ENCODE measurements around the genes SHANK1 and KLK11.

- PRO-cap: no peak
Observed at GRCh38 chr19:50605937-50606300, 33.8 kb downstream of the SYT3 start.

GRCh38 chr19:50607695-50608612, 31.7 kb downstream of the SYT3 start:
- PRO-cap: no peak

DNA sequence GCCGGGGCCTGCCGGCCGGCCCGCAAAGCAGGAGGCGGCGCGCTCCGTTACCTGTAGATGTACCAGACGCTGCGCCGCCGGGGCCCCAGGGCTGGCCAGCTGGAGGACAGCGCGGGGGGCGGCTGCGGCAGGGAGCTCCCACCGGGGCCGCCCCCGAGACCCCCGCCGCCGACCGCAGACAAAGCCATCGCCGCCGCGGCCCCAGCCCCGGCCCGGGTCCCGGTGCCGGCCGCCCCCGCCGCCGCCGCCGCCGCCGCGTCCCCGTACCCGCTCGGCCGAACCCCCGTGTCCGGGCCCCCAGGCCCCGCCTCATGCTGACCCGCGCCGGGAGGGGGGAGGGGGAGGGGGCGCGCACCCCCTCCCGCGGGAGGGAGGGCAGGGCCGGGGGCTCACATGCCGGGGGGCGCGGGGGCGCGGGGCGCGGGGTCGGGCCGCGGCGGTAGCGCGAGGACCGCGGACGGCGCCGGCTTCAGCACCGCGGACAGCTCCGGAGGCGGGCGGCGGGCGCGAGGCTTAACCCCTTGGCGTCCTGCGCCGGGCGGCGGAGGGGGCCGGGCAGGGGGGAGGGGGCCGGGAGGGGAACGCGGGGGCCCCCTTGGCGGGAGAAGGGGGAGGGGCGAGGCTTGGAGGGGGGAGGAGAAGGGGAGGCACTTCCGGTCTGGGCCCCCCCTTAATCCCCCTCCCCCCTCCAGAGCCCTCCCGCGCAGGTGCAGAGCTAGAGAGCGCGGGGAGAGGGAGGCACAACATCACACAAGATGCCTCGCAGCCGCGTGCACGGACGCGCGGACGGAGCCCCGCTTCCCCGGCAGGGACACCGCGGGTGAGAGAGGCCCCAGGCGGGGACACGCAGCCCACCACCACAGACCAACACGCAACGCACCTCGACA, 24.5 kb downstream of the SHANK1 start:
- PRO-cap: no peak

GRCh38 chr19:50719547-50719929, at the start of gene SHANK1:
SHANK1 (minus strand) TSS chr19:50719802.
- PRO-cap: no peak

GRCh38 chr19:50791231-50791745, 1.1 kb downstream of the ACP4 start:
- PRO-cap: unidirectional peak, minus-strand start at chr19:50791394; unidirectional peak, minus-strand start at chr19:50791515

- PRO-cap: no peak
Observed at GRCh38 chr19:50819897-50820558, 3.6 kb downstream of the KLK1 start.

DNA sequence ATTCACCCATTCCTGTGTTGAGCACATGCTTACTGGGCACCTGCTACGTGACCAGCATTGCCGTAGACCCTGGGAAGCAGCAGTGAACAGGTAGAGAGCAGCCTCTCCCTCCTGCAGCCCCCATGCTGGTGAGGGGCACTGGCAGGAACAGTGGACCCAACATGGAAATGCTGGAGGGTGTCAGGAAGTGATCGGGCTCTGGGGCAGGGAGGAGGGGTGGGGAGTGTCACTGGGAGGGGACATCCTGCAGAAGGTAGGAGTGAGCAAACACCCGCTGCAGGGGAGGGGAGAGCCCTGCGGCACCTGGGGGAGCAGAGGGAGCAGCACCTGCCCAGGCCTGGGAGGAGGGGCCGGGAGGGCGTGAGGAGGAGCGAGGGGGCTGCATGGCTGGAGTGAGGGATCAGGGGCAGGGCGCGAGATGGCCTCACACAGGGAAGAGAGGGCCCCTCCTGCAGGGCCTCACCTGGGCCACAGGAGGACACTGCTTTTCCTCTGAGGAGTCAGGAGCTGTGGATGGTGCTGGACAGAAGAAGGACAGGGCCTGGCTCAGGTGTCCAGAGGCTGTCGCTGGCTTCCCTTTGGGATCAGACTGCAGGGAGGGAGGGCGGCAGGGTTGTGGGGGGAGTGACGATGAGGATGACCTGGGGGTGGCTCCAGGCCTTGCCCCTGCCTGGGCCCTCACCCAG, 4.1 kb downstream of the KLK2 start:
- PRO-cap: no peak

- PRO-cap: no peak
Observed at GRCh38 chr19:50911955-50912407, 786 bp upstream of the KLK4 start.

- PRO-cap: unidirectional peak, plus-strand start at chr19:50968619
Observed at GRCh38 chr19:50968047-50969056, 1.0 kb downstream of the KLK6 start.

DNA sequence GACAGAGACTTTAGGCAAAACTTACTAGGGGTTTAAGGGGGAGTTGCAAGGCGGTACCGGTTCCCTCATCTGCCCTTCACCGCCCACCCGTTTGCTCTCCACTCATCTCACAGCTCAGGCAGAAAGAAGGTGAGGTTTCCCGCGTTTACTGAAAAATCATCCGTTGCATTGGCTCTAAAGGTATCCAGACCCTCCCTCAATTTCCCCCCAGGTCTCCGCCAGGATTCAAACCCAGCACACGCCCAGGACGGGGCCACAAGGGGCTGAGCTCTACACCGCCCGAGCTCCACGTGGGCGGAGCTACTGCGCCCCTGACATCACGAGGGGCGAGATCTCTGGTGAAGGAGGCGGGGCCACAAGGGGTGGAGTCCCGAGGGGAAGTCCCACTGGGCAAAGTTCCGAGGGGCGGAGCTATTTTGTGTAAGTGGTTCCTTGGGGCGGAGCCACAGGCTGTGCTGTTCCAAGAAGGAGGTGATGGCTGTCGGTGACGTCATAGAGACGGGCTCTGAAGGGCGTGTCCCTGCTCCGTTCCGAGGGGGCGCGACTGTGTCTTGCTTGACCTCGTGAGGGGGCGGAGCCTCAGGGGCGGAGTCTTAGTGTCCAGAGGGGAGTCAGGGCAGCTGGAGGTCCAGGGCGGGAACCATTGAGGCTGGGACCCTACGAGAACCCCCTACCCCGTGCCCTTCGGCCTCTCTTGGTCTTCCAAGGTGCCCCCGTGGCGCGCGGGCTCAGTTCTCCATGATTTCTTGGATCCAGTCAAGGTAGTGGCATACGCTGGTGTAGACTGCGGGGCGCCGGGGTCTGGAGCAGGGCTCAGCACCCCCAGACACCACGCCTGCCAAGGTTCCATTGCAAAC, 1.2 kb upstream of the KLK8 start:
- PRO-cap: no peak

- PRO-cap: no peak
Observed at GRCh38 chr19:51026403-51027412, at the start of gene KLK11. KLK11 (minus strand) TSS chr19:51026616.

- PRO-cap: no peak
Observed at GRCh38 chr19:51065311-51065984, 556 bp upstream of the KLK13 start.

- PRO-cap: no peak
Observed at GRCh38 chr19:51123567-51123932, 1.2 kb upstream of the SIGLEC9 start.

GRCh38 chr19:51168841-51169392, 26.8 kb downstream of the SIGLEC7 start:
- PRO-cap: no peak

- PRO-cap: no peak
Observed at GRCh38 chr19:51250606-51250941, 306 bp upstream of the SIGLECL1 start.

DNA sequence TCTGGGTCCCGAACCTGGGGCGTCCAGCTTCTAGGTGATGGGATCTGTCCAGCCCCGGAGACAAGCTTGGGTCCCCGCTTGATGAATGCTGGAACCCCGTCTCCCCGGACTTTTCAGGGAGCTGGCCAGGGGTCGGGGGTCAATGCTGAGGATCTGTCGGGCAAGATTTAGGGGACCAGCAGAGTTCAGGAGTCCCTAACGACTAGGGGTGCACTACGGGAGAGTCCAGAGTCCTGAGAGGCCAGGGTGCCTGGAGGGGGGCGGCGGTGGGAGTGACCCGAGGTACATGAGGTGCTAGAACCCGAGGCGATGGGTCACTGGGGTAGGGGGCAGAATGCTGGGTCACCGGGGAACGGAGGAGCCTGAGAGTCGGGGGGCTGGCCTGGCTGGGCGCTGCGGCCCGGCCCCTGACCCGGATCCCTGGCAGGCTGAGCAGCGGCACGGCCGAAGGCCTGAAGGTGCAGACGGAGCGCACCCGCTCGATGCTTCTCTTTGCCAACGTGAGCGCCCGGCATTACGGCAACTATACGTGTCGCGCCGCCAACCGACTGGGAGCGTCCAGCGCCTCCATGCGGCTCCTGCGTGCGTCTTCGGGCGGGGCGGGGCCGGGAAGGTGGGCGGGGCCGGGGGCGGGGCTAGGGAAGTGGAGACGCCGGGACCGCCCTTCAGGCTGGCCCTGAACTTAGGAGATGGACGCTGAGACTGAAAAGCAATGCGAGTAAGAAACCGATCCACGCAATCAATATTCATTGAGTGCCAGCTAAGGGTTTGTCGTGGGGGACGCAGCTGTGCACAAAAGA, 14.4 kb downstream of the VSIG10L start:
- PRO-cap: unidirectional peak, minus-strand start at position 518 of the sequence; unidirectional peak, minus-strand start at position 551 of the sequence

DNA sequence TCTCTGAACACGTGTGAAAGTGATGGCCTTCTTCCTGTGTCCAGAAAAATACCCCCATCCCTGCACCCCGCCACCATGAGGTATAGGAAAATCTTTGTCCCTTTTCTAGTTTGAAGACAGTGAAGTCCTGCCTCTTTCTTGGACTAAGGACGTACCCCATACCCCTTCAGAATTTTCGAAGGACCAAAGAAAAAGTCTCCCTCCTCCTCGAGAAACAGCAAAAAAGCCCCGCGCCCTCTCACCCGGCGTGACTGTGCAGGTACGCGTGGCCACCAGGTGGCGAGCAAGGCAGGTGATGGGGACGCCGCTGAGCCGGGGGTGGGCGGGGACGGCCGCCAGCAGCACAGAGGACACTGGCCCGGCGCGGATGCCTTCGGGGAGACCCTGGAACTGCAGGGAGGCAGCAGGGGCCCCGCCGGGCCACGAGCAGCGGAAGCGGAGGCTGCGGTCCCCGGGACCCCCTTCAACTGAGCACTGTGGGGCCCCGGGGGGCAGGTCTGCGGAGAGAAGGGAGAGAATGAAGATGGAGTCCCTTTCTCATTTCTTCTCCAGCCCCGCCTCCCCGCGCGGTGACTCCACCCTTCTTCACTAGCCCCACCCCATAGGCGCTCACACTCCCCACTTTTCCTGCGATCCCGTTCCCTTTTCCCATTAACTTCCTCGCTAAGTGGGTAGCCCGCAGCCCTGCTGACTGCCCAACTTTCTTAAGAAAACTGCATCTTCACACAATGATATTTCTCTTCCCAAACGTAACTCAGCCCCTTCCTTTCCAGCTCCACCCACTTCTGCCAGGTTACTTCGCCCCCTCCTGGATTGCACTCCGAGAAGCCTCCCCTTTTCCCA, 3.1 kb downstream of the VSIG10L start:
- PRO-cap: unidirectional peak, plus-strand start at position 310 of the sequence

DNA sequence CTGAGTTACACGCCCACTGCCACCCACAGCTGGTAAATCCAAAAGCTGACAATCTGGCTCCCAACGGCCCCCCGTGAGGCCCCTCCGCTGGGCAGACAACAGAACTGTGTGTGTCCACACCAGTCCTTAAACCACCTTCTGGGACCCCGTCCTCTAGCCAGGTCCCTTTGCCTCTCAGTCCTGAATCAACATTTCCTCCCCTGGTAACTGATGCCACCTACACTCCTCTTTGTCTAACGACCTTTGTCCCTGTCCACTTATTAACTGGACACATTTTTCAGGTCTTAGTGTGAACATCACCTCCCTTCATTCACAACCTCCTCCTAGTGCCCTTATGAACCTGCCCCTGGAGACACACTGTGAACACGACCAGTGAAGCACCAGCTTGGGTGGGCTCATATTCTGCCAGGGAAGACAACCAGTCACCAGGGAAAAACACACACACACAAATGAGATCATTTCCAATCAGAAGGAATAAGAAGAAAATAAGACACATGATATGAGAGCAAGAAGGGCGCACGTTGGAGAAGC, 5.6 kb upstream of the VSIG10L start:
- PRO-cap: no peak

DNA sequence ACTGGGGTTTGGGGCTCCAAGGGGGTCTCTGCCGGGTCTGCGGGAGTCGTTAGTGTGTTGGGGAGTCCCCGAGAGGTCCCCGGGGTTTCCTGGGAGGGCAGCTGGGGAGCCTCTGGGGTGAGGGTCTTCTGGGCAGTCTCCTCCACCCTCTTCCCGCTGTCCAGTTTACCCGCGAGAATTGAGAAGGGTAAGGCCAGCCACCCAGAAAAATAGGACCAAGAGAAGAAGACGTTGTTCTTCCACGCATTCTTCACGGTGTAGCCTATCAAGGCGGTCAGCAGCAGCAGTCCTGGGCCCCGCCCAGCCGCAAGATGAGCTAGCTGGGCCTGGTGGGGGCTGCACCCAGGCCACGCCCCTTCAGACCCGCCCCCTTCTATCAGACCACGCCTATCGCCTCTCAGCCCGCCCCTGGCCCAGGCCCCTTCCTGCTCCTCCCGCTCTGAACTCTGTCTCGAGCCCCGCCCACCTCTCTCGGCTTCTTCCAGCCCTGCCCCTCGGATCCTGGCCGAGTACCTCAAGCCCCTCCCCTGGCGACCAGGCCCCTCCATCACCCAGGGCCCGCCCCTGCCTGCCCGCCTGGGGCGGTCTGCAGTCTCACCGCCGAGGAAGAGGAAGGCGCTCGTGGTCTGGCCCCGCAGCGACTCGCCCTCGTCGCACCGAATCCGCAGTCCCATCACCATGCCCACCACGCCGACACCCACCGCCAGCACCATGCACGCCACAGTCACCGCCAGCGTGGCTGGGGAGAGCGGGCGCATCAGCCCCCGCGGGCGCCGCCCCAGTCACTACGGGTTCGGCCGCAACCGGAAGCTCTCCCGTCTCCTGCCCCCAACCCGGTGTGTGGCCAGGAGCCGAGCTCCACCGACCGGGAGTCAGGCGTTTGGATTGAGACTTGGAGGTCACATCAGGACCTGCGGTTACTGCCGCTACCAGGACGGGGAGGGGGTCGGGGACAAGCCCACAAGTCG, 1.2 kb downstream of the CLDND2 start:
- PRO-cap: bidirectional peak, plus-strand start at position 591 of the sequence, minus-strand start at position 285 of the sequence; bidirectional peak, plus-strand start at position 871 of the sequence, minus-strand start at position 787 of the sequence

GRCh38 chr19:51572328-51572739, 1.3 kb downstream of the ZNF175 start:
- PRO-cap: no peak

All from endodermal cell (in vitro differentiated cells).